Mammary microvascular endothelial cell (primary cell): ENCODE data around the gene FHIP1B.

- RAMPAGE, long total RNA: start-site peak on the minus strand at chr11:6234627-6234652, 41 and 39 reads in 2 replicates
Observed at GRCh38 chr11:6234495-6235626, at the start of gene FHIP1B. Gene FHIP1B (minus strand): TSS chr11:6234636.

DNA sequence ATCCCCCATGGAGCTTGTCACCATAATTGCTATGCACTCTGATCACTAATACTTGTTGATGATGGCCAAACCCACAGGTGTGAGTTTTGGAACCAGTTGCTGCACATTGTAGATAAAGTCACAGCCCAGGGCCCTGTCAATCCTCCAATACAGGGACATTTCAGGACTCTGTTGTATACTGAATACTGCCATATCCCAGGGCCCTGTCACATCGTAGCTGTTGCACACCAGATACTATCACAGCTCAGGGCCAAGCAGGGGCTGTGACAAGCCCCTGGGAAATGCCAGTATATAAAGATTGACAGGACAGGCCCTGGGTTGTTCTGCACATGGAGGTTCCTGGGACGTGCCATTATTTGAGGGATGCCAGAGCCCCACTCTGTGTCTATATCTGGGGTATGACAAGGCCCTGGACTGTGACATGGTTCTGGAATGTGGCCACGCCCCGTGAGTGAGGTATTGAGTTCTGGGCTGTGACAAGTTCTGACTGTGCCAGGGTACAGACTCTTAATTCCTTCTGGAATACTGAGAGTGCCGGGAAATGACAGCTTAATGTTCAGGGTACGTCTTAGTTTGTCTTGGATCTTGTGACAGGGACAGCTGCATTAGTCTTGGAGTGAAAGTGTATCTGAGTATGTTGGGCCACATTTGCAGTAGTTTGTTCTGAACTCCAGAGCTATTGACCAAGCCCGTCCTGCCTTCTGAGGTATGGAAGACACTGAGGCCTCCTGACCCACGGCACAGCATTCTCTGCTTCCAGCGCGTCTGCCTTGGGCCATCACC, 27.8 kb upstream of the SMPD1 start:
- RAMPAGE, long total RNA: no peak

DNA sequence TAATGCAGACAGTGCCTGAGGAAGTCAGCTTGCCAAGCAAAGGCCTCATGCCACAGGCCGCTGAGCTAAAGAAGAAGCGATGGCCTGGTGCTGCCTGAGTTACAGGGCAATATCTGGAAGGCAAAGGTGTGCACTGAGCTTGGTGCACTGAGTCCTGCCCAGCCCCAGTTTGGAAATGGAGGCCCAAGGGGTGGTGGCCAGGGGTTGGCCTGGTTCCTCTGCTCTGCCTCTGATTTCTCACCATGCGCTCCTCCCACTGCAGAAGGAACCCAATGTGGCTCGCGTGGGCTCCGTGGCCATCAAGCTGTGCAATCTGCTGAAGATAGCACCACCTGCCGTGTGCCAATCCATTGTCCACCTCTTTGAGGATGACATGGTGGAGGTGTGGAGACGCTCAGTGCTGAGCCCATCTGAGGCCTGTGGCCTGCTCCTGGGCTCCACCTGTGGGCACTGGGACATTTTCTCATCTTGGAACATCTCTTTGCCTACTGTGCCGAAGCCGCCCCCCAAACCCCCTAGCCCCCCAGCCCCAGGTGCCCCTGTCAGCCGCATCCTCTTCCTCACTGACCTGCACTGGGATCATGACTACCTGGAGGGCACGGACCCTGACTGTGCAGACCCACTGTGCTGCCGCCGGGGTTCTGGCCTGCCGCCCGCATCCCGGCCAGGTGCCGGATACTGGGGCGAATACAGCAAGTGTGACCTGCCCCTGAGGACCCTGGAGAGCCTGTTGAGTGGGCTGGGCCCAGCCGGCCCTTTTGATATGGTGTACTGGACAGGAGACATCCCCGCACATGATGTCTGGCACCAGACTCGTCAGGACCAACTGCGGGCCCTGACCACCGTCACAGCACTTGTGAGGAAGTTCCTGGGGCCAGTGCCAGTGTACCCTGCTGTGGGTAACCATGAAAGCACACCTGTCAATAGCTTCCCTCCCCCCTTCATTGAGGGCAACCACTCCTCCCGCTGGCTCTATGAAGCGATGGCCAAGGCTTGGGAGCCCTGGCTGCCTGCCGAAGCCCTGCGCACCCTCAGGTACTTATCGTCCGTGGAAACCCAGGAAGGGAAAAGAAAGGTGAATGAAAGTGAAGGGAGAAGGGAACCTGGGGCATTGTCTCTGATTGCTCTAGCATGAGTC, 1.2 kb downstream of the SMPD1 start:
- RAMPAGE, long total RNA: no peak

DNA sequence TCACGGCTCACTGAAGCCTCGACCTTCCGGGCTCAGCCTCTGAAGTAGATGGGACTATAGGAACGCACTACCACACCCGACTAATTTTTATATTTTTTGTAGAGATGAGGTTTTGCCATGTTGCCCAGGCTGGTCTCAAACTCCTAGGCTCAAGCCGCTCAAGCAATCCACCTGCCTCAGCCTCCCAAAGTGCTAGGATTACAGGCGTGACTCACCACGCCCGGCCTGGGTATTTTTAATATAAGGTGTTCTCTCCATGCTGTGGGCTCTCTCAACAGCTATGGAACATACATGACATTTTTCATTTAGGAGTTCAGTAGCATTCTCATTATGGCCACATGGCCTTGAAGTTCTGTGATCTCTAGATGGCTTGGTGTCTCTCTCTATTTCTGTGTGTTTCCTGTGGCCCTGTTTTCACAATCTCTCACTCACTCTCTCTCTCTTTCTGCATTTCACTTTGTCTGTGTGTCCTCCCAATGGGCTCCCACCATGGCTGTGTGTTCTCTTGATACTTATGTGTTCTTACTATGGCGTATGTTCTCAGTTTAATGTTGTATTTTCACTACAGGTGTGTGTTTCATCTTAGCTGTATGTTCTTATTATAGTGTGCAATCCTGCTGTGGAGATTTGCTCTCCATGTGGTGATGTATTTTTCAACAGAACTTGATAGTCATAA, 5.1 kb downstream of the HPX start:
- RAMPAGE, long total RNA: no peak

DNA sequence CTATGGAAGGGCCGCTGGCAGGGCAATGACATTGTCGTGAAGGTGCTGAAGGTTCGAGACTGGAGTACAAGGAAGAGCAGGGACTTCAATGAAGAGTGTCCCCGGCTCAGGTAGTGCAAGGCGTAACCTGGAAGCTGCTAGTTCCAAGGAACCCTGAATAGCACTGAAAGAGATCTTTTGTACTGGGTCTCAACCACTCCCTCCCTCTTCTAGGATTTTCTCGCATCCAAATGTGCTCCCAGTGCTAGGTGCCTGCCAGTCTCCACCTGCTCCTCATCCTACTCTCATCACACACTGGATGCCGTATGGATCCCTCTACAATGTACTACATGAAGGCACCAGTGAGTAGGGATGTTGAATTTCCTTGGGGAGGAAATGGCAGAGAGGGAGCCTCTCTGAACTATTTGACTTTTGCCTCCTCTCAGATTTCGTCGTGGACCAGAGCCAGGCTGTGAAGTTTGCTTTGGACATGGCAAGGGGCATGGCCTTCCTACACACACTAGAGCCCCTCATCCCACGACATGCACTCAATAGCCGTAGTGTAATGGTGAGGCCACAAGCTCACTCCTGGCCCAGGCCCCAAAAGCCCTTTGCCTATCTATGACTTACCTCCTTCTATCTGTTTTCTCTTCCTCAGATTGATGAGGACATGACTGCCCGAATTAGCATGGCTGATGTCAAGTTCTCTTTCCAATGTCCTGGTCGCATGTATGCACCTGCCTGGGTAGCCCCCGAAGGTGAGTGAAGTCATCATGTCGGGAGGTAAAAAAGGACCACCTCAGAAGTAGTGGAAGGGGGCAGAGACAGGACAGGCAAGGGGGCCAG, 2.5 kb downstream of the TAF10 start:
- RAMPAGE, long total RNA: no peak

DNA sequence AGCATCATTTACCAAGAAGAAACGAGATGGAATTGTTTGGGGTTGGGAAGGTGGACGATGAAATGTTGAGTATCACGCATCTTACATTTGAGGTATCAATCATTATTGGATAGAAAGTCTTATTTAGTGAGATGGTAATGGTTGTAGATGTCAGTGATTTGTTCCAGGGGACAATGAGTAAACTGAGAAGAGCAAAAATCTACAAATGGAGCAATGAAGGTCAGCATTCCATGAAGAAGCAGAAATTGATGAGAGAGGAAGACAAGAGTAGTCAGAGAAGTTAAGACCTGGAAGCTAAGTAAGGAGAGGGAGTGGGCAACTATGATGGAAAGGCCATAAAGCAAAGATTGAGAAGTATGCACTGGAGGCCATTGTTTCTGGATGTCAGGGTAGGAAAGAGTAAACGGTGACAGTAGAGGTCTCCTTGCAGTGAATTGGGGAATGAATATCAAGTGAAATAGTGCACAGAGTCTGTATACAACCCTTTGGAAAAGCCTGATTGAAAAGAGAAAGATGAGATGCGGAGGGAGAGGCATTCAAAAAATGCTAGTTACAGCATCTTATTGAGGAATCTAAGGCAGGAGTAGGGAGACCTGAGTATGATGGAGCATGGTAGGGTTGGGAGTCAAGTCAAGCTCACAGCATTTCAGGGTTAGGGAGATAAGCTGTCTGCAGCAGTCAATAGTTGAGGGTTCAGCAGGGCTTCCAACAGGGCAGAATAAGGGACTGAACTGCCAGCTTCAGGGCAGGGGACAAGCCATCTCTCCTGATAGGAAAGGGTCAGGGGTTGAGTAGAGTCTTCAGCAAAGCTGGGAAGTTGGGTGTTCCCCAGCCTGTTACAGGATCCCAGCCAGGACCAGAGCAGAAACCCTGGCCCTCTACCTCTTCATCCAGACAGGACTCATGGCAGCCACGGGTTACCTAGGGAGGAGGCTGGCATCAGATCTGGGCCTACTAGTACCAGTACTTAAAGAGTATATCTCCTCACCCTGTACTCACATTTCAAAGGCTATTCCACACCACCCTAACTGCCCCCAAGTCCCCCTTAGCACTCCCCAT, 2.1 kb upstream of the TAF10 start:
- RAMPAGE, long total RNA: no peak

DNA sequence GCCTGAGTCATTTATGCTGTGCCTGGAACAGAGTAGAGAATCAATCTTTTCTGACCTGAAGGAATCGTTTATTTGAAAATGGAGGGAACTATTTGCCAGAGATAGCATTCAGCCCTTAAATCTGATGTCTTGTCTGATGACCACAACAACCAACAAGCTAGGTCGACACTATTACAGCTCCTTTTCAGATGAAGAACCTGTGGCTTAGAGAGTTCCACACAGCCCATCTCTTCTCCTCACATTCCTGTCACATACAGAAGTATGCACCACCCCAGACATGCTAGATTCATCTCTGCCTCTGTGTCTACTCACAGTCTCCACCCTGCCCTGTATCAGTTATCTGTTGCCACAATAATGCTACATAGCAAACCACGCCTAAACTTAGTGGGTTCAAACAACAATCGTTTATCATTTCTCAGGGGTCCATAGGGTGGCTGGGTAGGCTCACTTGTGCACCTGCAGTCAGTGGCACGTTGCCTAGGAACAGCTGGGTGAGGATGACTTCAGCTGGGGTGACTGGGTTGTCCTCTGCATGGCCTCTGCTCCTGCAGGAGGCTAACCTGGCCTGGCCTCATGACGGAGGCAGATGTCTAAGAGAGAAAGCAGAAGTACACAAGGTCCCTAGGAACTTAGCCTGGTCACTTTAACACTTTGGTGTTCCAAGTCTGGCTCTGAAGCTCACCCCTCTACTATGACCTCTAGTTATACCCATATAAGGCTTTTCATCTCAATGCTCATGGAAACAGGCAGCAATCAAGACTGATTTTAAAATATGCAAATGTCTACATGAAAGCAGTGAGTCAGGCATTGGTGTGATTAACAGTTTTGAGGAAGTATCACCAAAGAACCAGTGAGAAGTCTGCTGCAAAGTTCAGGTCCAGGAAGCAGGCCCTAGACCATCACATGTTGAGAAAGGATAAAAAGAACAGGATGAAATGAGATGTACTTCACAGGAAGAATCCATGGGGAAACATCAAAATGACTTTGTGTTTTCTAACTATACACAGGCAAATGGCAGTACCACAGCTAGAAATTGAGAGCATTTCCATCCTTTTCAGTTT, 10.7 kb downstream of the OLFML1 start:
- RAMPAGE, long total RNA: no peak

- RAMPAGE, long total RNA: no peak
Observed at GRCh38 chr11:7511277-7511774, 2.5 kb upstream of the PPFIBP2 start.

- RAMPAGE, long total RNA: no peak
Observed at GRCh38 chr11:7576953-7577212, 63.1 kb downstream of the PPFIBP2 start.

DNA sequence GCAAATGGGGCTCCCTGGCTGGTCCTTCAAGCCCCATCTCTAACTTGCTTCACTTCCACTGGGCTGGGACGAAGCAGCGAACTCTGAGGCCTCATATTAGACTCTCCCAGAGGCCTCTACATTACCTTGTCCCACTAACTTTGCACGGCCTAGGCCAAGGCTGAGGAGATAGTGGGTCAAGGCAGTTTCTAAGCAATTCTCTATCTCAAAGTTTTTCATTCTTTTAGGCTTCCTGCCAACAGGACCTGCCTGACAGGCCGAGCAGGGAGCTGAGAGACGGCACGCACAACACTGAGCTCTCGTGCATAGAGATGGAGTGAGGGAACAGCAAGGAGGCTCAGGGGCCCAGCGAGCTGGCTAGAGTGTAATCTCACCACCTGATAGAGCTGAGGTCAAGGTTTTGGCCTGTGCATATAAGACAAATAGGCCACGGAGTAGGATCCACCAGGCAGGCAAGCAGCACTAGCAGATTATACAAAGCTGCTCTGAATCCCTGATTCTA, 2.0 kb downstream of the CYB5R2 start:
- RAMPAGE, long total RNA: no peak

- RAMPAGE, long total RNA: no peak
Observed at GRCh38 chr11:7893607-7894302, 37.3 kb downstream of the OR10A6 start.

DNA sequence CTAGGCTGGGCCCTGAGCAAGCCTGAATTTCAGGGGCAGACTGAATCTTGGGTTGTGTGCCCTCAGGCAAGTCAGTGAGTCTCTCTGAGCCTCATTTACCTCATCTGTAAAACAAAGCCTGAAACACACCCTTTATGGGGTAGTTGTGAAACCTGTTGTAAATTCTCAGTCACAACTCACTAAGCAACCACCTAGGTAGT, 36.4 kb downstream of the LMO1 start:
- RAMPAGE, long total RNA: no peak

- RAMPAGE, long total RNA: no peak
Observed at GRCh38 chr11:8647956-8648327, 34.5 kb downstream of the TRIM66 start.

- RAMPAGE, long total RNA: no peak
Observed at GRCh38 chr11:8653936-8654797, 28.3 kb downstream of the TRIM66 start.

DNA sequence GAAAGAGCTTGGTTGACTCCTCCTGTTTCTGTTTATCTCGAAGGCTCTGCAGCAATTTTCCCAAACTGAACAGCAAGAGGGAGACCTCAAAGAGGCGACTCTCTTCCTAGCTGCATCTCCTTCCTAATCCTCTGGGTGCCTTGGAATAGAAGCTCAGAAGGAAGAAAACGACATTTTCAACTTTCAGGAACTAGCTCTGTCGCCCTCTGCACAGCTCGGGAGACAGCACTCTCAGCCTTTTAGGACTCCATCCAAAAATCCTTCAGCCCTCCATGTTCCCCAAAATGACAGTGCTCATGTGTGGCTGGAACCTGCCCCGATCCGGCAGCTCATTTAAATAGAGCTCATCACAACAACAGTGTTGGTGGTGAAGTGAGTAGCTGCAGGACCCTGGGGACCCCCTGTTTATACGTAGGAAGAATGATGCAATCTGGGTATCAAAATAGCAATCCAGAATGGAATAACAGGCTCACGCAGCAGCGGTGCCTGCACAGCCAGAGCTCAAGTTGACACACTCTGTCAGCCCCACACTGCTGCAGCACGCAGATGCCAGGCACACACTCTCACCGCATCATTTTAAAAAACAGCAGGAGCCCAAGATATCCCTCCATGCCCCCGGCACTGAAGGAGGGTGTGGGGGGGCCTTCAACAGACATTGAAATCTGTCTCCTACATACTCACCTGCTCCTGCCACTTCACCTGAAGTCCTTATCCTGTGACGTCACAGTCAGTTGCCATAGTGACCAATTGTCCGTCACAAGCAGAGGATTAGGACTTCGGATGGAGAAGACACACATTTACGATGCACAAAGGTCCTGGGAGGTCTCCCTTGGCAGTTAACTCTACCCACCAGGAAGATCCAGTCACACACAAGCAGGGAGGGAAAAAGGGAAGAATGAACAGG, 24.0 kb downstream of the TRIM66 start:
- RAMPAGE, long total RNA: no peak

GRCh38 chr11:8705322-8706252, 23.0 kb downstream of the RPL27A start:
- RAMPAGE, long total RNA: no peak

DNA sequence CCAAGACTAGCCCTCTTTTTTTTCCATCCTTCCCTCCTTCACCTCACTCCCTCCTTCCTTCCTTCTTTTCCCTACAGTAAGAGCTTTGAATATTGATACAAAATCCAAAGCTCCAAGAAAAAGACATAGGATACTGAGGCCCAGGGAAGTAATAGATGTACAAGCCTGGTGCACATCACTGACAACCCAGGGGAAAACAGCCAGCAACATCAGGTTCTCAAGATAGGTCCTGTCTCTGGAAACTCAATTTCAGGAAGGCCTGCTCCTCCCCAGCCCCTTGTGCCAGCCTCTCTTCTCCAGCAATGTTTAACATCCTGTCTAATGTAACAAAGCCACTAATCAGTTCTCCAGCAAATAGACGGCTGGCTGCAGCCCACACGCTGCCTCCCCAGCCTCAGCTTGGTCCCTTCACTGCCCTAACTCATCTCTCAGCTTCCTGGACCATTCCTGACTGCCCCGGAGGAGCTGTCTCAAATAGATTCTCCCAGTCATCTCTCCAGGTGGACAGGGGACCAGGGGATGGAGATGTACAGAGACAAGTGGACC, 37.7 kb downstream of the RPL27A start:
- RAMPAGE, long total RNA: no peak

DNA sequence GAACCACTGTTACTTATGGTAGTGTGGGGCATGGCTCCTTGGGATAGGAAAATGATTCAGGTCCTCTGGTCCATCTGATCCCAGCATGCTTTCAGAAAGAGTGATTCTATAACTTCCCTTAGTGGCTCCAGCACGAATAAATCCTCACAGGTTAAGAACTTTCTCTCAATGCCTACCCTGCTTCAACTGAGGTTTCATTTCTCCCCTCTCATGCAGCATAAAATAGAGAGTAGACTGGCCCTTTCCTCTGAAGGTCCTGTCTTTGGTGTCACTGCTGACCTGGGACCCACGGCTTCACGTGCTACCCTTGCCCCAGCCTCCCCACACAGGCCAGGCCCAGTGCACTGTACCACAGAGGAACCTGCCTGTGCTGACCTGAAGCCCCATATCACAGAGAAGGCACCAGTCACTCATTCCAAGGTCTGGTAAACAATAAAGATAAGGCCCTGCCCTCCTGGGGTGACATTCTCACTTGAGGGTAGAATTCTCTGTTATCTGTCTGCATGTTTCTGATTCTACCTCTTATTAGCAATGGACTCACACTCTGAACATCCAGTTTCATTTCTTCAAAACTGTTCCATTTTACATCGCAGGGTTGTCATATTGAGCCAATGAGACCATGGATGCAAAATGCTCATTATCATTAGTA, 51.2 kb downstream of the RPL27A start:
- RAMPAGE, long total RNA: no peak

- RAMPAGE, long total RNA: no peak
Observed at GRCh38 chr11:8738365-8738942, 55.9 kb downstream of the RPL27A start.

- RAMPAGE, long total RNA: no peak
Observed at GRCh38 chr11:8806442-8807006, 4.0 kb downstream of the DENND2B start.